ENCODE results near the genes LDLR, TSPAN16, SWSAP1, RGL3, ZNF653 and ZNF763.

DNA sequence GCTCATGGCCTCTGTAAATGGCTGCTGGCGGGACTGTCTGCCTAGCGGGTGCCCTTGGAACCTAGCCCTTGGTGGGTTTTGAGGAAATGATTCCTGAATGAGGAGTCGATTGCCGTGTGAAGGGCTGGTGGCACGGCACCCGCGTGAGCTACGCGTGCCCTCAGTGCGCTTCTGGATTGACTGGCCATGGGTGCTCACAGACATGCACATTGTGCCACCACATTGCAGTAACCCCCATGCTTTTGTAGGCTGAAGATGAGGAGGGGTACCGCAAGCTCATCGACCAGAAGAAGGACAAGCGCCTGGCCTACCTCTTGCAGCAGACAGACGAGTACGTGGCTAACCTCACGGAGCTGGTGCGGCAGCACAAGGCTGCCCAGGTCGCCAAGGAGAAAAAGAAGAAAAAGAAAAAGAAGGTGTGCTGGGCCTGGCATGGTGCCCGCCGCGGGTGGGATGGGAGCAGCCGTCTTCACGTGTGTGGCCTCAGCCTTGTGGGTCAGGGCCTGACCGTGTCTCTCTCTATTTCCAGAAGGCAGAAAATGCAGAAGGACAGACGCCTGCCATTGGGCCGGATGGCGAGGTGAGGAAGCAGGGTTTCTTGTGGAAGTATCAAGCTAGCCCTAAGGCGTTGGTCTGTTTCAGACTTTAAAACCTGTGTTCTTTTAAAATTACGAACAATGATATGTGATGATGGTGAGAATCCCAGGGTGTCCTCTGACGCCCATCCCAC is 35.3 kb downstream of the SMARCA4 start:
- PRO-cap, 4 experiments, result no peak in any of the 4 experiments
- RAMPAGE, long total RNA, 4 experiments, result start-site peak on the plus strand in 1 of 4 experiments, centred at position 346 of the sequence, 35 reads per replicate

- PRO-cap, 4 experiments, result no peak in any of the 4 experiments
- RAMPAGE, long total RNA, 4 experiments, result no peak in any of the 4 experiments
Observed at GRCh38 chr19:11018134-11018609, 57.3 kb downstream of the SMARCA4 start.

- PRO-cap, 4 experiments, result peak in 4 of 4 experiments; most common plus-strand start chr19:11089511 (in 4); most common minus-strand start chr19:11089297 (in 4)
- RAMPAGE, long total RNA, 4 experiments, result start-site peak on the plus strand in 3 of 4 experiments, at chr19:11089449-11089533 at its widest, 86 to 286 reads per replicate
Observed at GRCh38 chr19:11088910-11089590, at the start of gene LDLR. Gene LDLR (plus strand): TSS chr19:11089463.

DNA sequence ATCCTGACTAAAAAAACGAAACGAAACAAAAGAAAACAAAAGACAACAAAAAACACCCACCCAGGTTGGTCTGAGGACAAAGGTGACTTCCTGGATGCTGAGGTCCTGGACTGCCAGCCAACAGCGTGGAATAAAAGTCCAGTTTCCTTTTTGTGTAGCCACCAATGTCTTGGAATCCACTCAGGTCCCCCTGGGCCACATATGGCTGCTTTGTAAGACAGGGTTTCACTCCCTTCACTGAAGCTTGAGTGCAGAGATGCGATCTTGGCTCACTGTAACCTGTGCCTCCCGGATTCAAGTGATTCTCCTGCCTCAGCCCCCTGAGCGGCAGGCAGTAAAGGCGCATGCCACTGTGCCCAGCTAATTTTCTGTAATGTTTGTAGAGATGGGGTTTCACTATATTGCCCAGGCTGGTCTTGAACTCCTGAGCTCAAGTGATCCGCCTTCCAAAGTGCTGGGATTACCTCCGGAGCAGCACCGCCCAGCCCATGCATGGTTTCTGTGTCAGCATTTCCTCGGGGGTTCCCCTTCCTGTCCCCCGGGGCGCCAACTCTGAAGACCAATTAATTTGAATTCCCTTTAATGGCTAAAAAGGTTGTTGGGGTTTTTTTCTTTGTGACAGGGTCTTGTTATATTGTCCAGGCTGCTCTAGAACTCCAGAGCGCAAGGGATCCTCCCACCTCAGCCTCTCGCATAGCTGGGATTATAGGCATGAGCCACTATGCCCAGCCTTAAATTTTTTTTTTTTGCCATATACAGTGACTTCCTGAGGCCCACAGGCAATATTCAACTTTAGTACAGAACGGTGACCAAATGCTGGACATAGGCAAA is 17.5 kb downstream of the KANK2 start:
- PRO-cap, 4 experiments, result no peak in any of the 4 experiments
- RAMPAGE, long total RNA, 4 experiments, result no peak in any of the 4 experiments

- PRO-cap, 4 experiments, result no peak in any of the 4 experiments
- RAMPAGE, long total RNA, 4 experiments, result no peak in any of the 4 experiments
Observed at GRCh38 chr19:11251649-11252339, 10.5 kb downstream of the DOCK6 start.

GRCh38 chr19:11253382-11253626 is 9.0 kb downstream of the DOCK6 start:
- PRO-cap, 4 experiments, result no peak in any of the 4 experiments
- RAMPAGE, long total RNA, 4 experiments, result no peak in any of the 4 experiments

GRCh38 chr19:11295772-11296268 is at the start of gene TSPAN16:
Gene TSPAN16 (plus strand): TSS chr19:11296160.
- PRO-cap, 4 experiments, result no peak in any of the 4 experiments
- RAMPAGE, long total RNA, 4 experiments, result no peak in any of the 4 experiments

GRCh38 chr19:11345580-11345767 is 594 bp downstream of the TMEM205 start:
- PRO-cap, 4 experiments, result no peak in any of the 4 experiments
- RAMPAGE, long total RNA, 4 experiments, result no peak in any of the 4 experiments

DNA sequence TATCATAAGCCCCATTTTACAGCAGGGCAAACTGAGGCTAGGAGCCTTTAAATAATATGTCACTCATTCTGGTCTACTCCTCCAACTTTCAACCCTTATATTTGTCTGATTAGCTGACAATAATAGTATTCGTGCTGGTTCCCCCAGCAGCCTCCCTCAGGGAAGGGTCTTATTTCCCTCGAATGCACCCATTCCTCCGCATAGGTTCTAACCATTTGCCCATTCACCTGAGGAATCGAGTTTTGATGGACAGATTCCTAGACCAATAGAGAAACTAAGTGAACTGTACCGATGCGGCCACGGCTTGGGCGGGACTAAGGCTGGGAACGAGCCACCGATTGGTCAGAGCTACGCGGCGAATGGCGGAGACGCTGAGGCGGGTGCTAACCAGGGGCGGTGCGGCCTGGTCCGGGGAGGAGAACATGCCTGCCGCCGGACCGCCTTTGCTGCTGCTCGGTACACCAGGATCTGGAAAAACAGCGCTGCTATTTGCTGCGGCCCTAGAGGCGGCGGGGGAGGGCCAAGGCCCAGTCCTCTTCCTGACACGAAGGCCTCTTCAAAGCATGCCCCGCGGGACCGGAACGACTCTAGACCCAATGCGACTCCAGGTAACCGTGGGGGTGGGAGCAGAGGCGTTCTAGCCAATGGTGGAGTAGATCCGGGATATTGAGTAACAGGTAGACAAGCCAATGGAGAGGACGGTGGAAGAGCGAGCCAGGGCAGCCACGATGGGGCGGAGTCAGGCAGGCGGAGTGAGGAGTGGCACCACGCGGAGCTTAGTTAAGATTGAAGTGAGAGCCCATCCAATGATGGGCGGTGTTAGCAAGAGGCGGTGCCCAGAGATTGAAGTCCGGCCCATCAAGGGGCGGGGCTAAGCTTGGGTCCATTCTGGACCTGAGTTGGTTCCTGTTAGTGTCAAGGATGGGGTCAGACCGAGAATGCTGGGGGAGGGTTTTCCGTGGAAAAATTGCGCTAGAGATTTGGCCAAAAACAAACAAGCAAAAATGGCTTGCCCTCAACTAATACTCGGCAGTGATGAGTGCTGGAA is at the start of gene SWSAP1:
TSS of gene SWSAP1 (plus strand) at position 345 of the 1,048 bp plus-strand sequence.
- PRO-cap, 4 experiments, result peak in 4 of 4 experiments; most common plus-strand start position 912 of the sequence (in 4); most common minus-strand start position 202 of the sequence (in 3)
- RAMPAGE, long total RNA, 4 experiments, result start-site peak on the plus strand in 4 of 4 experiments, centred at positions 383 to 931 of the sequence, 24 to 60 reads per replicate; start-site peak on the minus strand in 2 of 4 experiments, centred at positions 593 to 596 of the sequence, 10 to 17 reads per replicate

GRCh38 chr19:11419217-11419684 is at the start of gene RGL3:
Gene RGL3 (minus strand): TSS chr19:11419314.
- PRO-cap, 4 experiments, result peak in 4 of 4 experiments; most common plus-strand start chr19:11419450 (in 3); most common minus-strand start chr19:11419307 (in 3)
- RAMPAGE, long total RNA, 4 experiments, result start-site peak on the minus strand in 4 of 4 experiments, at chr19:11419288-11419321 at its widest, 18 to 260 reads per replicate

DNA sequence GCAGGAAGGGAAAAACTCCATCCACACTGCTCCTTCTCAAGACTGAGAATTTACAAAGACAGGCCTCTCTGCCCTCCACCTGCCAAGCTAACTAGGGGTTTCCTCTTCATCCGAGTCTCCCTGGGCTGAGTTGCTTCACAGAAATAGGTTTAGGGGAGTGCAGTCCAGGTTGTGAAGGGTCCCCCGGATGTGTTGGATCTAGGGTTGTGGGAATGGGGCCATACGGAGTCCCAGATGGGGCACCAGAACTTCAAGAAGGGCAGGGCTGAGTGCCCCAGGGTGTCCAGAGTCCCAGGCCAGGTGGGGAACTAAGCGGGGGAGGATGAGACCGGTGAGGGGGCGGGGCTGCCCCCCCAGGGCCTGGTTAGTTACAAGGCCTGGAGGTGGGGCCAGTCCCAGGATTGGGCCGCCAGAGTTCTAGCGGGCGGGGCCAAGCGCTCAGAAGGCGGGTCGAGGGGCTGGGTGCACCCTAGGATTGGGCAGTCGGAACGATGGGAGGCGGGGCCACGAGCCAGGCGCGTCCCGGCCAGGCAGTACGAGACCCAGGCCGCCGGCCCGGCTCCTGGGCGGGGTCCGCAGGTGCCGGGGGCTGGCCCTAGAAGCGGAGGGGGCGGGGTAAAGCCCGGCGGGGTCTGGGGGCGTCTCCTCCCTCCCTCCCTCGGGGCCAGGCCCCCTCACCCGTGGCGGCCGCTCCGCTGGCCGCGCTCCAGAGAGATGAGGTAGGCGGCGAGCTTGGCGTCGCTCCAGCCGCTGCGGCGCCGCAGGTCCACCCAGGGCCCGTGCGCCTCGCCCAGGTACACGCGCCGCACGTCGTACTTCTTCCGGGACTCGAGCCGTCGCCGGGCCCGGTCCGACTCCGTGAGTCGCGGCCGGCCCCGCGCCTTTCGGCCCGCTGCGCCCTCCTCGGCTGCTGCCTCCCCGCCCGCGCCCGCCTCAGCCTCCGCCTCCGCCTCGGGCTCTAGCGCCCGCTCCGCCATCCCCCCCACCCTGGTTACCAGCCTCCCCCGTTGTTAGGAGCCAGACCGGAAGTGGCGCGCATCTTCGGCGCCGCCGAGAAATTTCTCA is at the start of gene ZNF653:
TSS of gene ZNF653 (minus strand) at position 1,030 of the 1,065 bp plus-strand sequence.
- PRO-cap, 4 experiments, result peak in 4 of 4 experiments; most common plus-strand start position 618 of the sequence (in 3); most common minus-strand start position 989 of the sequence (in 3)
- RAMPAGE, long total RNA, 4 experiments, result no peak in any of the 4 experiments

DNA sequence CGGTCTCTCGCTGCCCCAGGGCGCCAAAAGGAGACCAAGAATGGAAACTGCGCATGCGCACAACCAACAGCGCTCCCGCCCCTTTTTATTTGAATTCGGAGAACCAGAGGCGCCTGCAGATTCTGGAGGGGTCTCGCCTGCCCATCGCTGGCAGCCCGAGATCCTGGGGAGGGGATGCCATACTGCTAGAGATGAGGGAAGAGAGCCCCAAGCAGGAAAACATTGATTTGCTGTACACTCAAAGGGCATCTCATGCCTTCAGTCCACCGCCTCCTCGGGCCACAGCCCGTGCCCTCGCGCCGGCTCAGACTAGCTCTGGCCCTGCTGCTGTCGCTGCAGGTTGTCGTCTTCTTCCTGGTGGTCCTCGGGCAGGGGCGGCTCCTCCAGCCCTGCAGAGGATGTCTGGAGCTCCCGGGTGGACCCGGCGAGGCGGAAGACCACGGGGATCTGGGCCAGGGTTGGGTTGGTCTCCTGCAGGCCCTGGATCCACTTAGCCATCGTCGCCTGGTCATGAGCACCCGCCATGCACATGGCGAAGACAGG is 307 bp upstream of the ZNF653 start:
- PRO-cap, 4 experiments, result peak in 4 of 4 experiments; most common plus-strand start position 89 of the sequence (in 3)
- RAMPAGE, long total RNA, 4 experiments, result no peak in any of the 4 experiments

DNA sequence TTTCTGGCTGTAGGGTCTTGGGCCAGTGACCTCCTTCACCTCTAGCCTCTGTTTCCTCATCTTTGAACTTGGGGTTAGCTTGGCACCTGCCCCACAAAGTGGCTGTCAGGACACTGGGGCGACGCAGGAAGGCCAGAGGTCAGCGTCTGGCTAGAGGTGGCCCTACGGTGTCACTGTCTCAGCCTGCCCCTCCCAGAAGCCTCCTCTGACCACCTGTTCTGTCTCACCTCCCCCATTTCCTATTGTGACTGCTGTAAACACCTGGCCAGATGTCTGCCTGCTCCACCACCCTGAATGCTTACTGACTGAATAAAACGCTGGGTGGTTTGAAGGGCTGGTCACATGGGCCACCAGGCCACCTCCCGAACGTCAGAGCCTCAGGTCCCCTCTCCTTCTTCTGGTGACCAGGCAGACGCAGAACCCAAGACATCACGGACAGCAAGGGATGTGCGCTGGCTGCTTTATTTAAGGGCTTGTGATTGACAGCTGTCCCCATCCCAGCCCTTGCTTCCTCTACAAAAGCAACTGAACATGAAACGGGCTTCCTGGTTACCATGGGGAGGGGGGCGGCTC is 6.3 kb downstream of the ELOF1 start:
- PRO-cap, 4 experiments, result no peak in any of the 4 experiments
- RAMPAGE, long total RNA, 4 experiments, result no peak in any of the 4 experiments

DNA sequence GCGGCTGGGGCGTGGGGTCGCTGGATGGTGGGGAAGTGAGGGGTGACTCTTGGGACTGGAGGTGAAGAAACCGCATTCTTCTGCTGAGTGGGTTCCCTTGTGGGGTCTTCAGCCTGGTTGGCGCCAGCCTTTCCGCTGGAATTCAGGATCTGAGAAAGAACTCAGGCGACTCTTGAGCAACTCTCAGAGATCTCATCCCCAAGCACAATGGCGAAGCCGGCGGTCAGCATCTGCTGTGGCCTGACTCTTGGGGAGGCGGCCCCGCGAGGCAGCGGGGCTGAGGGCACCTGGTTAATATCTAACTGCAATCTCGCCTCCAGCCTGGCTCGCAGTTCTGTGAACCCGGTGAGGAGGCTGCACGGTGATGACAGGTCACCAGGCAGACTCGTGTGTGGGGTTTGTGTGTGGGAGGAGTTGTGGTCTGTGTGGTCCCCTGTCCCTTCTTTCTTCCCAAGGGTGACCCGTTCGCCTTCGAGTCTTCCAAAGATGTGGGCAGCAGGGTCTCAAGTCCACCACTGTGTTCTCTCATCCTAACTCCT is 886 bp downstream of the ZNF441 start:
- PRO-cap, 4 experiments, result peak in 1 of 4 experiments; most common minus-strand start position 209 of the sequence (in 1)
- RAMPAGE, long total RNA, 4 experiments, result no peak in any of the 4 experiments

DNA sequence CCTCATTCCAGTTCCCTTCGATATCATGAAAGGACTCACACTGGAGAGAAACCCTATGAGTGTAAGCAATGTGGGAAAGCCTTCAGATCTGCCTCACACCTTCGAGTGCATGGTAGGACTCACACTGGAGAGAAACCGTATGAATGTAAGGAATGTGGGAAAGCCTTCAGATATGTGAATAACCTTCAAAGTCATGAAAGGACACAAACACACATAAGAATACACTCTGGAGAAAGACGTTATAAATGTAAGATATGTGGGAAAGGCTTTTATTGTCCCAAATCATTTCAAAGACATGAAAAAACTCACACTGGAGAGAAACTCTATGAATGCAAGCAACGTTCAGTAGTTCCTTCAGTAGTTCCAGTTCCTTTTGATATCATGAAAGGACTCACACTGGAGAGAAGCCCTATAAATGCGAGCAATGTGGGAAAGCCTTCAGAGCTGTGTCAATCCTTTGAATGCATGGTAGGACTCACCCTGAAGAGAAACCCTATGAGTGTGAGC is 16.2 kb upstream of the ZNF439 start:
- PRO-cap, 4 experiments, result no peak in any of the 4 experiments
- RAMPAGE, long total RNA, 4 experiments, result no peak in any of the 4 experiments

DNA sequence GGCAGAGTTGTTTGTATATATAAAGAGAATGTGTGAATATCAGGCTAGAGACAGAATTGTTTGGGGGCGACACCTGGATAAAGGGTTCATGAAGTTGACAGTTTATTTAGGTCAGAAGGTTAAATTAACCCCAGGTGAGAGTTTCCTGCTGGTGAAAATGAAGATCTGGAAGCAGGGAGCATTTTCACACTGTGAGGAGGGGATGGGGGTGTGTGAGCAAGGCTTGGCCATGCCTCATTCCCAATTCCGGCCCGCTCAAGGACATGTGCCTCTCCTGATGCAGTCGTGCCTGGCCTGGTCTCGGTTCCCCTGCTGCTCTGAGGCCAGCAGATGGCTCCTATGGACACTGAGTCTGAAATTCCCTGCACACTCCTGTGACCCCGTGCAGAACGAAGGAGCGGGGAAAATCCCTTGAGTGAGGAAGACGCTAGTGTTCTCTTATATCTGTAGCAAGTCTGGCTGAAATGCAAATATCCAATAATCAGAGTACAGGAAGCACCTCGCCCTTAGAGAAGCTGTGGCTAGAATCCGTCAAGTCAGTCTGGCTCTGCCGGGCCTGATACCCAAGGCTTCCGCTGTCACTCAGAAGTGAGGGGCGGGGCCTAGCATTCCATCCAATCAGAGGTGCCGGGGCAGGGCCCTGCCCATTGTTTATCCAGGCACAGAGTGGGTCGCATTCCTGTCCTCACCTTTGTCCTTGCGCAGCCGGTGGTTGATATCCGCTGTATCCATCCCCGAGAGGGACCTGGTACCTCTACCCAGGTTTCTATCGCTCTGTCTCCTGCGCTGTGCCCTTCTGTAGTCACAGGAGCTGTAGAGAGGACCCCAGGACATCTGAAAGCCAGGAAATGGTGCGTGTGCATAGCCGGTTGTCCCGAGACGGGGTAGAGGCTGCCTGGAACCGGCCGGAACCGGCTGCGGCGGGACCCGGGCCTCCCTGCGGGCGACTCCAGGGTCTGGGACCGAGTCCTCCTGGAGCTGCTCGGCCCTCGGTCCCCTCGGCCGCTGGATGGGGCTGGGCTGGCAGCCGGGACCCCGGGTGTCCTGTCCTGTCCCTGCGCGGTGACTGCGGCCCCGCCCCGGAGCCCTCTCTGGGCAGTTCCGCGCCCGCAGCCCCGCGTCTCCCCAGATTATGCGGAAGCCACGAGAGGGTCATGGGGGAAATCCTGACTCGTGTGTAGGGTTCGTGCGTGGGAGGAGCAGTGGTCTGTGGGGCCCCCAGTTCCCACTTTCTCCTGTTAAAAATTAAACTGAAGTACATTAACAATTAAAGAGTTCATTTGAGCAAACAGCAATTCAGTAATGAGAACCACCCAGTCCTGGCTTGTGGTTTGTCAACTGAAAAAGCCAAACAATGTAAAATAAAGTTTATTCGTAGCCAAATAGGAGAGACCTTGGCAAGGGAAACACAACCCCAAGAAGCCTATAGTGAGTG is at the start of gene ZNF763:
TSS of gene ZNF763 (plus strand) at position 680 of the 1,435 bp plus-strand sequence.
- PRO-cap, 4 experiments, result peak in 4 of 4 experiments; most common plus-strand start position 887 of the sequence (in 4); most common minus-strand start position 1,064 of the sequence (in 3)
- RAMPAGE, long total RNA, 4 experiments, result start-site peak on the plus strand in 3 of 4 experiments, centred at positions 658 to 673 of the sequence, 31 to 49 reads per replicate

DNA sequence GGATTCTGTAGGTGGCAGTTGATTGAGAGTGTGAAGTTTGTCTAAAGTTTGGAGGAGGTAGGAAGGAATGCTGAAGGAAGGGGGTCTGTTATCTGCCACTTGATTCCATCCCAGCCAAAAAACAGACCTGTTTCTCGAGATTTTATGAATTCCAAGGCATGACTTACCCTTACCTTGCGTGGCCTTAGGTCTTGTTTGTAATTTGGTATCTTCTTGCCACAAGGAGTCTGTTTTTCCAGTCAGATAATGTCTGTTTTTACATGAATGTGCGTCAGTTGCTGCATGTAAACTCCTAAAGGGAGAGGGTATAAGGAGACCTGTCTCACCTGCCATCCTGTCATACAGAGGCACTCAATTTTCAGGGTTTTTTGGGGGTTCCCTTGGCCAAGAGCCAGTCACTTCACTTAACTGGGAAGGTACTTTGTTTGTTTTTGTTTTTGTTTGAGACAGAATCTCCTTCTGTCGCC is 1.1 kb downstream of the ZNF763 start:
- PRO-cap, 4 experiments, result peak in 4 of 4 experiments; most common plus-strand start position 147 of the sequence (in 4)
- RAMPAGE, long total RNA, 4 experiments, result no peak in any of the 4 experiments

GRCh38 chr19:12133112-12133658 is 7.0 kb downstream of the ZNF20 start:
- PRO-cap, 4 experiments, result no peak in any of the 4 experiments
- RAMPAGE, long total RNA, 4 experiments, result no peak in any of the 4 experiments

DNA sequence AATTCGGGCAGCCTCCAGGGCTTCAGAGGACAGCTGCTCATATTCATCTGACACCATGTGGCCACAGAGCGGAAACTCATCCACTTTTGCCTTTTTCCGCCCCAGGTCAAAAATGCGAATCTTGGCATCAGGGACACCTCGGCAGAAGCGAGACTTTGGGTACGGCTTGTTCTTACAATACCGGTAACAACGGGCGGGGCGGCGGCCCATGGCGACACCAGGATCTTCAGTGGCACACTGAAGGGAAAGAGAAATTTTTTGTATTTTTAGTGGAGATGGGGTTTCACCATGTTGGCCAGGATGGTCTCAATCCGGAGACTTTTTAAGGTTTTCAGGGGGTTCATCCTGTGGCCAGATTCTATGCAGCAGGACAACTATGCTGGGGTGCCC is 22.8 kb downstream of the MAN2B1 start:
- PRO-cap, 4 experiments, result no peak in any of the 4 experiments
- RAMPAGE, long total RNA, 4 experiments, result start-site peak on the minus strand in 3 of 4 experiments, centred at positions 250 to 252 of the sequence, 231 to 606 reads per replicate

- PRO-cap, 4 experiments, result peak in 1 of 4 experiments; most common minus-strand start chr19:12672950 (in 1)
- RAMPAGE, long total RNA, 4 experiments, result no peak in any of the 4 experiments
Observed at GRCh38 chr19:12672742-12673574, 3.7 kb upstream of the WDR83OS start.